GM12891 (cell line): Measurements from ENCODE around the genes PRRG3, MAGEA12, PNMA3 and RENBP.

DNA sequence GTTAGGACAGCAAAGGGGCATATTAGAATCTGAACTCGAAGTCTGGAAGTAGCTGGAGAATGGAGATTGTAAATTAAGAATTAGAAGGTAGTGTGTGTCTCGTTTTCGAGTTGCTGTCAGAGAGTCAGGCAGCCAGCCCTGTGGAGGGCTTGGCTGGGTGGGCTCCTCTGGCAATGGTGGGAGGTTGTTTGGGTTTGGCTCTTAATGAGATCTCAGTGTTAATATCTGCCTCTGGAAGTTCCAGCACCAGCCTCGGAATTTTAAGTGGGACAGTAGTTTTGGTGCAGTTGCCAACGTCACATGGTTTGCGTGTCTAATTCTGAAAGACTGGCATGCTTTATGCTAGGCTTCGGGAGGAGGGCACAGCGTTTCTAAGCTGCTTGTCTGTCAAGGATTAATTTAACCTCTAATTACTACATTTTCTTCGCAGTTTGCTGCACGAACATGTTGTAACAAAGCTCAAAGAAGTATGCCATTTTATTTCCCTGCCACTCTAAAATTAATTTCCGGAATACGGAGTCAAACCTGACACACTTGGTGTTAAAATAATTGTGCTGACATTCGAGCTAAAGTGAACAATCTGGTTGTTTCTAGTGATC, 9.2 kb downstream of the MAMLD1 start:
- RRBS = no CpG with 5 or more reads among the region's 13 CpGs

GRCh38 chrX:150445099-150446079, 82.3 kb downstream of the MAMLD1 start:
- RRBS = no CpG with 5 or more reads among the region's 10 CpGs

- RRBS = no CpG with 5 or more reads among the region's 2 CpGs
Measured at GRCh38 chrX:150966535-150966774, 16.7 kb upstream of the HMGB3 start.

- RRBS = 19% methylated on average over 23 of the region's 114 CpGs
Measured at GRCh38 chrX:151694629-151695870, at the start of gene PRRG3. Gene PRRG3 (plus strand): TSS chrX:151695458.

- RRBS = no CpG with 5 or more reads among the region's 2 CpGs
Measured at GRCh38 chrX:151985859-151986063, 11.3 kb upstream of the GABRE start.

DNA sequence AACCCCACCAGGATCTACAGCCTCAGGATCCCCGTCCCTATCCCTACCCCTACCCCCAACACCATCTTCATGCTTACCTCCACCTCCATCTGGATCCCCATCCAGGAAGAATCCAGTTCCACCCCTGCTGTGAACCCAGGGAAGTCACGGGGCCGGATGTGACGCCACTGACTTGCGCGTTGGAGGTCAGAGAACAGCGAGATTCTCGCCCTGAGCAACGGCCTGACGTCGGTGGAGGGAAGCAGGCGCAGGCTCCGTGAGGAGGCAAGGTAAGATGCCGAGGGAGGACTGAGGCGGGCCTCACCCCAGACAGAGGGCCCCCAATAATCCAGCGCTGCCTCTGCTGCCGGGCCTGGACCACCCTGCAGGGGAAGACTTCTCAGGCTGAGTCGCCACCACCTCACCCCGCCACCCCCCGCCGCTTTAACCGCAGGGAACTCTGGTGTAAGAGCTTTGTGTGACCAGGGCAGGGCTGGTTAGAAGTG, at the start of gene MAGEA12:
TSS of gene MAGEA12 (plus strand) at position 167 of the 485 bp plus-strand sequence.
- RRBS = no CpG with 5 or more reads among the region's 22 CpGs

GRCh38 chrX:152897359-152897727, 524 bp upstream of the ZNF185 start:
- RRBS = 4% methylated on average over 3 of the region's 21 CpGs

GRCh38 chrX:152932468-152932982, 34.7 kb downstream of the ZNF185 start:
- RRBS = 85% methylated on average over 3 of the region's 8 CpGs

DNA sequence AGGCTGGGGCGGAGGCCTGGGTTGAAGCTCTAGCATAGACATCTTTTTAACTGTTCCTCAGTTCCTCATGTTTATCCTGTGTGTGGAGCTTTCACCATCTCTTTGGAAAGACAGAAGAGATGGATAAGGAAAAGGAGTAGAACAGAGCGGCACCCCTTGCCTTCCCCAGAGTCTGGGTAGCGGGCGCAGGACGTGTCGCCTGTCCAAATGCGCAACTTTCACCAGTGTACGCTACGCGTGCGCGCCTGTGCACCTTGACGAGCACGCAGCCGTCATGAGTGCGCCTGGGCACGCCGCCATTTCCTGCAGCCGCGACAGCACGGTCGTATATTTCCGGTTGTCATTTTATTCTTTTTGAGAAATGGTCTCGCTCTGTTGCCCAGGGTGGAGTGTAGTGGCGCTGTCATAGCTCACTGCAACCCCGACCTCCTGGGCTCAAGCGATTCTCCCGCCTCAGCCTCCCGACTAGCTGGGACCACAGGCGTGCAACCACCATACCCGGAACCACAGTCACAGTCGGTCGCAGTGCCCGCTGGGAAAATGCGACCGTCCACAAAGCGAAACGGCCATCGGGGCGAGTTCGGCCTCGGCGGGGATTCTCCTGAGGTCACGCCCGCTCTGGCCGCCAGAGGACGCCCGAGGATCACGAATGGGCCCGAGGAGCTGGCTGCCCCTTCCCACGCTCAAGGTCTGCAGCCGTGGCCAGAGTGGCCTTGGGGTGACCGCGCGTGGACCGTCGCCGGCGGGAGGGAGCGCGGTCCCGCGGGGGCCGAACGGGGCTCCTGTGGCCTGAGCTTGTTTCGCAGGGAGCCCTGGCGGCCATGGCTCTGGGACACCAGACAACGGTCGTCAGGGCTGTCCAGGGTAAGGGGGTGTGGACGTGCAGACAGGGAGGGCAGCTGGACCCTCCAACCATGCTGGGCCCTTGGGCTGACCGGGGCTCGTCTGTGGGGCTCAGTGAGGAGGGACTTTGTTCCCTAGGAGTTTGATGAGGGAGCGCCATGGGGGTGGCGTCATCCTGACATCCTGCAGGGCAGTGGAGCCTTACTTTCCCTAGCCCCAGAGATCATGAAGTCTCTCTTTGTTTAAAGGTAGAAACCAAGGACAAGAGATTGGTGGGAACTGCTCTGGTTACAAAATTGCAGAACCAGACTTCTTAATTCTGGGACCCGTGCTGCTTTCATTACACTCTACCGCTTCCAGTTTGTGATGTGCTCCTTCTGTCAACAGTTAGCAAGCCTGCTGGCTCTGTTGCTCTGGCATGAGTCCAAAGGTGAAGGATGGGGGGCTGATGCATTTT, 23.6 kb upstream of the PNMA3 start:
- RRBS = no CpG with 5 or more reads among the region's 76 CpGs

GRCh38 chrX:153055988-153056628, at the start of gene PNMA3:
Gene PNMA3 (plus strand): TSS chrX:153056470.
- RRBS = 22% methylated on average over 32 of the region's 70 CpGs

GRCh38 chrX:153225370-153225916, 40.5 kb upstream of the PWWP4 start:
- RRBS = no CpG with 5 or more reads among the region's 7 CpGs

DNA sequence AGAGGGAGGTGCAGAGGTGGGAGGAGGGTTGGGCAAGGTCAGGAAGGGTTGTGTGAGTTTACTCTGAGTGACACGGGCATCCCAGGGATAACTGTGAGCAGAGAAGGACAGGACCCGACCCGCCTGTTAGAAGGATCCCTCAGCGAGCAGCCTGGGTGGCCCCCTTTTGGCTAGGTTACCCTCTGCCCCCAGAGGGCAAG, 1.3 kb downstream of the ZFP92 start:
- RRBS = no CpG with 5 or more reads among the region's 4 CpGs

DNA sequence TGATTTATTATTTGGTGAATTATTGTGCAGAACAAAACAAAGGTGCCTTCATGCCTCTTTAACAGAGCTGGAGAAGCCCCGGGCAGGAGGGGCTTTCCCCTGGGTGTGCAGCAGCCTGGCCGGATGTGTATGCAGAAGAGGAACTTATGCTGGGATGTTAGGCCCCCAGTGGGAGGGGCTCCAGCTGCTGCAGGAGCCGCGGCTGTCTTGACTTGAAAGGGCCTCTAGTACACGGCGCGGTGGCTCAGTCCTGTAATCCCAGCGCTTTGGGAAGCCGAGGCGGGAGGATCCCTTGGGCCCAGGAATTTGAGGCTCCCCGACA, 16.0 kb downstream of the CCNQ start:
- RRBS = no CpG with 5 or more reads among the region's 11 CpGs

- RRBS = no CpG with 5 or more reads among the region's 28 CpGs
Measured at GRCh38 chrX:153673010-153673413, 601 bp downstream of the PNCK start.

DNA sequence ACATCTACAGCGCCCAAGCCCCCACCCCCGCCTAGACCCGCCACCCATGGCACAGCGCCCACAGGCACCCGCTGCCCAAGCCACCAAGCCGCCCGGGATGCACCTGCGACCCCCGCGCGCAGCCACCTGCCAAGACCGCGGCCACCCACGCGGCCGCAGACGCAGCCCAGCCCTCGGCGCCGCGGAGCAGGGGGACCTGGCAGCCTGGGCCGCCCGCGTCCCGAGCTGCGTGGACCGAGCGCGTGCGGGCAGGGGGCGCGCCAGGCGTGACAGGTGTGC, 260 bp downstream of the PNCK start:
- RRBS = no CpG with 5 or more reads among the region's 33 CpGs

- RRBS = no CpG with 5 or more reads among the region's 44 CpGs
Measured at GRCh38 chrX:153694284-153695413, 6.9 kb downstream of the SLC6A8 start.

DNA sequence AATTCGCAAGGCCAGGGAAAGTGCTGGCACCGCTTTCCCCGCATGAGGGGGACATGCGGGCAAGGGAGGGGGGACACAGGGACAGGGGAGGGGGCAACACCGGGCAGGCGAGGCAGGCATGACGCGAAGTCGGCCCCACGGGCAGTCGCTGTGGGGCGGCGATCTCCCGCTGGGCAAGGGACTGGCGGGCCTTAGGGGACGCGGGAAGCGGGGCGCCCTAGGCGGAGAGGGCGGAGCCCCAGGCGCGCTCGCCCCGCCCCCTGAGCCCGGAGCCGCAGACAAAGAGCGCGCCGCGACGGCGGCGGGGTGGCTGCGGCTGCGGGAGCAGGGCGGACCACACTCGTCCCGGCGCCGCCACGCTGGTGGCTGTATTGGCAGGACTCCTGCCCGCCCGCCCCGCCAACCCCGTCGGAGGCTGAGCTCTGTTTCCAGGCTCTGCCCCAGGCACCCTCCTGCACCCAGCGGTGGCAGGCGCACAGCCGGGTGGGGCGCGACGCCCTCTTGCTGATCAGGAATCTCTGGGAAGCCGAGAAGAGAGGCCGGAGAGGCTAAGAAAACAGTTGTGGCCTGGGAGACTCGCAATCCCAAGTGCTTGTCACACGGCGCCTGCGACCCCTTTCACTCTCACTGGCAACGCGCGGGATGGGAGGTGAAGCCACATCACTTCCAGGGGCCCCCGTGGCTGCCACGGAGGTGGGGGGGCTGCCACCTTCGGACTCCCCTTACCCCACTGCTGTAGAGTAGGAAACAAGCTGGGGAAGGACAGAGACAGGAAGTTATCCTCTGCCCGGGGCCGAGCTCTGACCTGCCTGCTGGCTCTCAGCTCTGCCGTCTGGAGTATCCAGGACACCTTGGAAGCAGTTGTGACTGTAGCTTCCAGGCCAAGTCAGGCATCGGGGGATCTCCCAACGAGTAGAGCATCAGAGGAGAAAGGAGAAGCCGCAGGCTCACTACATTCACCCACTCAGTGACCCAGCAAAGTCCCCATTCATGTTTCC, 11.2 kb downstream of the PDZD4 start:
- RRBS = 4% methylated on average over 19 of the region's 71 CpGs

DNA sequence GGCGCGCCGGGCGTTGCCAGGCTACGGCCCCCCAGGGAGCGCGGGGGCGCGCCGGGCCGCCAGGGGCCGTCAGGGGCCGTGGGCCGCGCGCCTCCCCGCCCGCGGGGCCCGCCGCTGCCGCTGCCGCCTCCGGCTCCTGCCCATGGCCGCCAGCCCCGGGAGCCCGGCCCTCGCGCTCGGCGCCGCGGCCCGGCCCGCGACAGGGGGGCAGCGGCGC, 124 bp upstream of the PDZD4 start:
- RRBS = under 1% methylated on average over 26 of the region's 38 CpGs

DNA sequence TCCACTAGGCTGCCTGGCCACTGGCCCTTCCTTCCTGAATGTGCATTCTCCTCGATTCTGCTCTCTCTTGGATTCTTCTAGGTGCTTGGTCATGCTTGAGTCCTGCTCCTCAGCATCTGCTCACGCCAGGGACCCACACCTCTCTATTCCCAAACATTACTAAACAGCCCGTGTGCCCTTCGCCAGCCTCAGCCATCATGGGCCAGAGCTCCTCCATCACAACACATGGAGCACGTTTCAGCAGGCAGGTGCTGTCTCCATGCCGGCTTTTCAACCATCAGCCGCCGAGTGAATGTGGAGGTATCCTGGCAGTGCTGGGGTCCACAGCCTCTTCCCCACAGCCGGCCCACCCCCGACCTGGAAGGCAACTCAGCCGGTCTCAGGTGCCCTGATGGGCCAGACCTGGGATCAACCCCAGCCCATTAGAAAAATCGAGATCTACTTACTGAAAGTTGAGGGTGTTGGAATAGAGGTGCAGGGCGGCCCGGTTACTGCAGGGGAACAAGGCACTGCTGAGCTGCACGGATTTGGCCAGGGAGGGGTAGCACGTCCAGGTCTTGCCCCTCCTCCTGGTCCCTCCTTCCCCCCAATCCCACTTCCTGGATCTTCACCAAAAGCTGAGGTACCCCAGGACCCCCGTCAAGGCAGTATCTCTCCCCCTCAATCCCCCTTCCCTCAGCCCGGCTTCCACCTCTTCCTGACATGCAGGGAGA, 3.1 kb downstream of the NAA10 start:
- RRBS = 93% methylated on average over 3 of the region's 18 CpGs

DNA sequence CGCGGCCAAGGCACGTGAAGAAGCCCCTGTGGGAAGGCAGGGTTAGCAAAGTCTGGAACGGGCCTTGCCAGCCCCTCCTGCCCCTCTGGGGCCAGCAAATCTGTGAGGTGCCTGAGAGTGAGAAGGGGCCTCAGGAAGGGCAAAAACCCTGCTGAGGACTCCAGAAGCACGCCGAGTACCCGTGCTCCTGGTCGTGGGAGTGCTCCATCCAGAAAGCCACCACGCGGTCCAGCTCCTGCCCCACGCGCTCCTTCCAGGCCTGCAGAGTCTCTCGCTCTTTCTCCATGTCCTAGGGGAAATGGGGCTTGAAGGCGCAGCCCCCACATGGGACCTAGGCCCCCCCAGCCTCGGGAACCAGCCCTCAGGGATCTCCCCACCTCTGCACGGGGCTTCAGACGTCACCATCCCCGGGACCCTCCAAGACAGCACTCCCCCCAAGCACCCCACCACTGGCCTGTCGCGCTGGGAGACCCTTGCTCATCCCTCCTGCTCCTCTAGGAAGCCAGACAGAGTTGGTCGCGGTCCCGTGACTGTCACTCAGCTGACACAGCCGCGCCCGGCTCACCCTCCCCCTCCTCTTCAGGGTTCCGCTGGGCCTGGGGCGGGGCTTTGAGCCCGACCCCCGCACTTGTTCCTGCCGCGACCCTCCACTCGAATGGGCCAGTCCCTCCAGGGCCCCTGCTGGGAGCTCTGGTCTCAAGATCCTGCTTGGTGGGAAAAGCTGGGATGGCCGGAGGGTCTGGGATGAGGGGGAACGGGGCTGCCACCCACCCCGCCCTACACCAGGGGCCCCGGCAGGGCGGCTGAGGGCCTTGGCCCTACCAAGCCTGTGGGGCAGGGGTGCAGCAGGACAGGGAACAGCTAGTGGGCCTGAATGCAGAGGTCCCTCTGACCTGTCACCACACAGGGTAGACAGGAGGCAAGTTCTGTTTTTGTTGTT, at the start of gene RENBP:
TSS of gene RENBP (minus strand) at position 514 of the 940 bp plus-strand sequence.
- RRBS = 3% methylated on average over 4 of the region's 38 CpGs